Heart right ventricle (tissue), 2 donors: ENCODE measurements around a stretch of chr3.

DNA sequence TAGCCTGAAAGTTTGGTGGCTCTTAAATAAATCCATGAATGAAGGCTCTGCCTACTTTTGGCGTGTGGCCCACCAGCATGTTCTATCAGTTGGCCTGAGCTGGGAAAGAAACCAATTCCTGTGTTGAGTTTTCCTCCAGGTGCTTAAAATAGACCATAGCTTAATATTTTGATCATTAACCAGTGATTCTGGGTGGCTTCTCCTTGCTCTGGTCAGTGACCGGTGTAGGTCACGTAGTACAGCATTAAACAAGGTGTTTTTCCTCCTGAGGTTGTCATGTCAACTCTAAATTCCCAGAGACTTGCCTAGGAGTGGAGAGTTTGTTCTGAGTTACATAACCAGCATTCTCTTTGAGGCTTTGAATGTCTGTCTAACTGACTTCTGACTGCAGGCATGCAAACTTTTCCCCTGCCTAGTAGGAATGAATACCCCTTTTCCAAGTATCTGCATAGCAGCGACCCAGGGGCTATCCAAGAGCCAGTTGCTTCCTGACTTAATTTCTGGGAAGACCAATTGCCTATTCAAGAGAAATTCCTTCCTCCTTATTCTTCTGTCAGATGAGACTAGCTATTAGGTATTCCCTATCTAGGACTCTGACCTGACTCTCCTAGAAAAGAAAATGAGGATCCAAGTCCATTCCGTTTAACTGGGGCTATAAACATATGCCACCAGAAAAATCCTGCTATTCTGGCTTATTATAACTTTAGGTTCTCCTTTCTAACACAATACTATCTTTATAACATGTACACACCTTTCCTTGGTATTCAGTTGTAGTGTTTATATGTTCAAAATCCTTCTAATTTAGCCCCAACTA lies 1.5 kb downstream of the HHLA2 start:
- PRO-cap, 2 experiments, result no peak in any of the 2 experiments

DNA sequence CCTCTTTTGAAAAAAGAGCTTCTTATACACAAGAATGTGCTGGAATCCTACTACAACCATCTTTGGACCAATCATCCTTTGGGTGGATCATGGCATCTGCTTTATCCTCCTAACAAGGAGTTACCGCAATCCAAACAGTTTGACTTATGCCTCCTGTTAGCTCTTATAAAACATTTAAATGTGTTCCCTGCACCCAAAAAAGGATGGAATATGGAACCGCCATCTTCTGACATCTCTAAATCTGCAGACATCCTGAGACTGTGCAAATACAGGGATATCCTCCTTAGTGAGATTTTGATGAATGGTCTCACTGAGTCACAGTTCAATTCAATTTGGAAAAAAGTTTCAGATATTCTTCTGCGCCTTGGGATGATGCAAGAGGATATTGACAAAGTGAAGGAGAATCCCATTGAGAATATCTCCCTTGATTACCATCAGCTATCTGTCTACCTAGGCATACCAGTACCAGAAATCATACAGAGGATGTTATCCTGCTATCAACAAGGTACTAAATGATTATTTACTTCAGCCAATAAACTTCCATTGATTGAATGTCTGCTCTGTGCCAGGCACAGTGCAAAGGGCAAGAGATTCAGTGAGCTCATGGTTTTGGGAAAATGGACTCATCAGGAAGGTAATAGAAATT lies 54.9 kb downstream of the DZIP3 start:
- PRO-cap, 2 experiments, result no peak in any of the 2 experiments

DNA sequence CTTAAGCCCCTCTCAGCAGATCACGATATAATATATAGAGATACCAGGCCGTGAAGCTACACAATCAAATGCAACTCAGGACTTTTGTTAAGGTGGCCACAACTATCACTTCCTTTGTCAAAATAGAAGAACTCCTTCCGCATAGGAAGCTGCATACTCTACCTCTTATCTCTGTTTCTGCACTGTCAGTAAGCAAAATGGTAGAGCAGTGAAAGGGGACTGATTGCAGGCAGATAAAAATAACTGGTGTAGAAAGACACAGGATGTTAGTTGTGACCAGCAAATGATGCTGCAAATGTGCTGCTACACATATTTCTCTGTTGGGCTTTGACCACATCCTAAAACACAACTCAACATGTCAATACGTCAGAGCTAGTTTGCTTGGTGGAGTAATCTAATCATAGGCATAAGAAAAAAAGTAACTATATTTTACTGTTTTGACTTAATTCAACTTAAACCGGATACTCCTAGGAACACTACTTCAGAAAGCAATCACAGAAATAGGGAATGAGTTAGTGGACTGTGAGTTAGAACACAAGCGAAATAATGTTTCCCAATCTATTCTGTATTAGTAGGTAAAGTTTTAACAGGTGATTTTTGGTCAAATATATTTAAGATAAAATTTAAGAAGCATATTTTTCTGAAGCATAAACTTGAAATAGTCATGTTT lies 16.2 kb upstream of the TRAT1 start:
- PRO-cap, 2 experiments, result no peak in any of the 2 experiments

- PRO-cap, 2 experiments, result no peak in any of the 2 experiments
Observed at GRCh38 chr3:109161417-109161704, 24.8 kb downstream of the C3orf85 start.

- PRO-cap, 2 experiments, result no peak in any of the 2 experiments
Observed at GRCh38 chr3:111073103-111073638, 1.6 kb downstream of the NECTIN3 start.

DNA sequence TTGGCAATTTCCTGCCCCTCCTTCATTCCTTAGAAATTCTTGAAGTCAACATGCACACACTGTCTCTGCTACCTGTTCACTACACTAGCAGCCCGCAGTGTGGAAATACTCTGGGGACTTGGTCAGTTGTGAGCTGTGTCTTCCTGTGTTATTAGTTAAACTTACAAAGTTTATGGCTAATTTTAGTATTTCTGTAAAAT lies 4.9 kb downstream of the ZBED2 start:
- PRO-cap, 2 experiments, result no peak in any of the 2 experiments

DNA sequence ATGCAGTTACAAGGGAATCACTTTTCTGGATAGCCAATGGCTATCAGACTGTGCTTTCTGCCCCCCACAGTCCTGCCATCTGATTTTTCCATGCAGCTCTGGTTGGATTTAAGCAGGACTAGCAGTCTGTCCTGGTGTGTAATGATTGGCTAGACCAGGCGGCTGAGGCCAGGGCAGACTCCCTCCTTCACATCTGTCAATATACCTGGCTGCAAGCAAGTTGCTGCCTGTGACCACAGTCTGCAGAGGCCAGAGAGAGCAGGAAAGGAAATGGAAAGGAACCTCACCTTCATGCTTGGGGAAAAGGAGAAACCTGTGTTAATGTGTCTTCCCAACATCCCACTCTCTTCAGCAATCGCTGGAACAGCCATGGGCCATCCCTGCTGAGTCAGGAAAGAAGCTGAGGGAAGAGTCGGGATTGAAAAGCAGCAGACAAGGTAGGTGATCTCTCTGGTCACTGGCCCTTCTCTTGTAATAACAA lies 57.8 kb downstream of the PLCXD2 start:
- PRO-cap, 2 experiments, result no peak in any of the 2 experiments

- PRO-cap, 2 experiments, result no peak in any of the 2 experiments
Observed at GRCh38 chr3:111769144-111769564, 89.9 kb upstream of the PHLDB2 start.

DNA sequence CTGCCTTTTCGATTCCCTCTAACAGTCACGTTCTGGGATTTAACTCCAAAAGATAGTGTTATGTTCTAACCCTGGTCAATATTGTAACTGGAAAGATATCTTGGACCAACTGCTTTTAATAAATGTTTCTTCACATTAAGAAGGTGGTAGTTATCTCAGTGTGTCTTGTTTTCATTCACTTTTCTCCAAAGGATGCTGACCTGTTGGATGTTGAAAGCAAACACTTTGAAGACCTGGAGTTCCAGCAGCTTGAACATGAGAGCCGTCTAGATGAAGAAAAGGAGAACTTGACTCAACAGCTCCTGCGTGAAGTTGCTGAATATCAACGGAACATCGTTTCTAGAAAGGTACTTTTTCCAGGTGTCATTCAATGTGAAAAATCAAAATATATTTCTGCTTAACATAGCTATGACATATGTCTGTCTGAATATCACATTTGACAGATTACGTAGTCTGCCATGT lies 39.5 kb upstream of the ABHD10 start:
- PRO-cap, 2 experiments, result no peak in any of the 2 experiments

DNA sequence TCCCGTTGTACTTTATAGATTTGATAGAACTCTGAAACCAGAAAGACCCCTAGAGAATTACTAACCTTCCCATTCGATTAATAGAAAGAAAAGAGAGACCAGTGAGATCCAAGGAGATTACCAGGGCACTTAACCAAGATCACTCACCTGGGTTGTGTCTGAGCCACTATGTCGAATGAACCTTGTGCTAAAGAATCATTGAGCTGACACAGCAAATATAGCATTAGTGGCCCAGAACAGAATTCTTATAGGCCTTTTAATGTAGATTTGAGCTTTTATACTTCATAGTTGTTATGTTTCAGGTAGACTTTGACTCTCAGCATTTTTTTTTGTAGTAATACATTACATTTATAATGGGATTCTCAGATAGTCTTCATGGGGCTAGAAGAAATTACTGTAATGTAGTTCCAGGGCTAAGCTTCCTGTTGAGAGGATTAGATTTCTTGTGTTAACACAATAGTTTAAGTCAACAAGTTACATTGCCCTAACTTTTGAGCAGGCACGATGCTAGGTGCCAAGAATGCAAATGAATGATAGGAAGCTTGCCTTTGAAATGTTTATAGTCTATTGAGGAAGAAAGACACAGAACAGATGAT lies 24.5 kb upstream of the ABHD10 start:
- PRO-cap, 2 experiments, result no peak in any of the 2 experiments

DNA sequence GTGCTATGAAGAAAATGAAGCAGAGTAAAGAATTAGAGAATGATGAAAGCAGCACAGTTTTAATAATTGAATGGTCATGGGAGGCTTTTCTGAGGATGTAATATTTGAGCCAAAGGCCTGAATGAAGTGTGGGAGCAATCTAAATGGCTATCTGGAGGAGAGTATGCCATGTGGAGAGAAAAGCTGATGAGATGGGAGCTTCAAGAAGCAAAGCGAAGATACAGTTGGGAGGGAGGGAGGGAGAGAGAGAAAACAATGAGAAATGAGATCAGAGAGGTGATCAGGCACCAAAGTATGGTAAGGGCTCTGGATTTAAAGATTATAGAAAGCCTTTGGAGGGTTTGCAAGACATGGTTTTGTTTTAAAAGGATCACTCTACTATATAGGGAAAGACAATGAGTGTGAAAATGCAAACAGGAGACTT lies 6.8 kb downstream of the ABHD10 start:
- PRO-cap, 2 experiments, result no peak in any of the 2 experiments

- PRO-cap, 2 experiments, result no peak in any of the 2 experiments
Observed at GRCh38 chr3:112087550-112088305, 1.5 kb downstream of the C3orf52 start.

GRCh38 chr3:112089895-112090503 lies 3.8 kb downstream of the C3orf52 start:
- PRO-cap, 2 experiments, result no peak in any of the 2 experiments

GRCh38 chr3:112092260-112093098 lies 6.3 kb downstream of the C3orf52 start:
- PRO-cap, 2 experiments, result peak in 1 of 2 experiments; most common plus-strand start chr3:112093026 (in 1)

DNA sequence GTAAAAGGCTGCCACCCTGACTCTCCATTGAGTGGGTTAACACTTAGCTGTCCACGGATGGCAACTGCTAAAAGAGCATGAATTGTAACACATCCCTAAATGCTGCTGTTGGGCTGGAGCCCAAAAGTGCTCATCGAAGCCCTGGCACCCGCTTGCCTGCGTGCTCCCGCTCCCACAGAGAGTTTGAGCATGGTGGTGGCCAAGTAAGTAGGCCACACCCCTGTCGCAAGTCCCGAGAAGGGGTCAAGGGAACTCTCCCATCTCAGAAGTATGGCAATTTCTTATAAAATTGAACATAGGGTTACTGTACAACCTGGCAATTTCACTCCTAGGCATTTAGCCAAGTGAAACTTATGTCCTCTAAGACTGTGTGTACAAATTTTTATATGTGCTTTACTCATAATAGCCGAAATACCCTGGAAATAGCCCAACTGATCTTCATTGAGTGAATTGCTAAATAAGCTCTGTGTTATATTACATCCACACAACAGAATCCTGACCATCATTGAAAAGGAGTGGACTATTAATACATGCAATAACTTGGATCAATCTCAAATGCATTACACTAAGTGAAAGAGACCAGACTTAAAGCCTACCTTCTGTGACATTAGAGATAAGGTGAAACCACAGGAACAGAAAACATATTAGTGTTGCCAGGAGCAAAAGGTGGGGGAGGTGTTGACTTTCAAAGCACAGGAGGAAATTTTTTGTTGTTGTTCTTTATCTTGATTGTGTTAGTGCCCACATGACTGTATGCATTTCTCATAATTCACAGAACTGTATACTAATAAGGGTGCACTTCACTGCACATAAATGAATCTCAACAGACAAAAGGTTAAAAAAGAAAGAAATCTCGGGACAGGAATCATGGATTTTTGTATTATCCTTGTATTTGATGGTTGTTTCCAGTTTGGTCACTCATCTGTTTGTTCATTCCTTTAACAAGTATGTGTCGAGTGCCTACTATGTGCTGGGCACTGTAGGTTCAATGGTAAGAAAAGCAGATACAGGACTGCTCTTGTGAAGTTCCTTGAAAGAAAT lies 1.6 kb upstream of the GCSAM start:
- PRO-cap, 2 experiments, result no peak in any of the 2 experiments

GRCh38 chr3:112332725-112332943 lies 322 bp upstream of the CD200 start:
- PRO-cap, 2 experiments, result no peak in any of the 2 experiments

DNA sequence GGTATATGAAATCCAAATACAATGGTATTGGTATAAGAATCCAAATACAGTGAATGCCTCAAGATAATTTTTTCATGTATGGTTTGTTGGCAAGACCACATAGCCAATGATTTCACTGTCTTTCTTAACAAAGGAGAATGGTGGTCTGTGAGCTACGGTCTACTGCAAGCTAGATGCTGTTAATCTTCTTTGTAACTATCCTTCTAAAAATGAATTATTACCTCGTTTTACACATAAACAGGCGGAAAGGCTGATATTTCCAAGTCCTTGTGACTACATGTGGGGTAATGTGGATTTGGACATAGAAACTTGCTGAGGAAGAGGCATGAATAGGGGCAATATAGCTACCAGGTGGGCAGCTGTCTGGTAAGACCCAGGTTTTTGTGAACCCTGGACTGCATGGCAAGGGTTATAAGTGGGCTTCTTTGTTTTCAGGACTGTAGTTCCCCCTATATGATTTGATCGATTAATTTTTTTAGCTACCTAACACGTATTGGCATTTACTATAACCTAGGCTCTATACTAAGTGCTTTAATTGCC lies 1.1 kb downstream of the CD200 start:
- PRO-cap, 2 experiments, result peak in 1 of 2 experiments; most common plus-strand start position 127 of the sequence (in 1)

- PRO-cap, 2 experiments, result no peak in any of the 2 experiments
Observed at GRCh38 chr3:112420654-112421252, 78.5 kb downstream of the BTLA start.

DNA sequence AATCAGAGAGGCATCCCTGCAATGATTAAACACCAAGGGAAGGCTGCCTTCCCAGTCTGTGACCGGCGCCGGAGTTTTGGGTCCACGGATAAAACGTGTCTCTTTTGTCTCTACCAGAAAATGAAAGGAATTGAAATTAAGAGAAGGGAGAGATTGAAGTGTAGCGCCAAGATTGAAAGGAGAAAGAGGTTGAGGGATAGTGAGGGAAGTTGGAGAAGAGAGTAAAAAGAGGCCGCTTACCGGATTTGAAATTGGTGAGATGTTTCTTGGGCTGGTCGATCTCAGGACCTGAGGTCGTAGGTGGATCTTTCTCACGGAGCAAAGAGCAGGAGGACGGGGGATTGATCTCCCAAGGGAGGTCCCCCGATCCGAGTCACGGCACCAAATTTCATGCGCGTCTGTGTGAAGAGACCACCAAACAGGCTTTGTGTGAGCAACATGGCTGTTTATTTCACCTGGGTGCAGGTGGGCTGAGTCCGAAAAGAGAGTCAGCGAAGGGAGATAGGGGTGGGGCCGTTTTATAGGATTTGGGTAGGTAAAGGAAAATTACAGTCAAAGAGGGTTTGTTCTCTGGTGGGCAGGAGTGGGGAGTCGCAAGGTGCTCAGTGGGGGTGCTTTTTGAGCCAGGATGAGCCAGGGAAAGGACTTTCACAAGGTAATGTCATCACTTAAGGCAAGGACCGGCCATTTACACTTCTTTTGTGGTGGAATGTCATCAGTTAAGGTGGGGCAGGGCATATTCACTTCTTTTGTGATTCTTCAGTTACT lies 76.6 kb downstream of the BTLA start:
- PRO-cap, 2 experiments, result no peak in any of the 2 experiments

GRCh38 chr3:112459819-112460322 lies 39.4 kb downstream of the BTLA start:
- PRO-cap, 2 experiments, result no peak in any of the 2 experiments